ENCODE data around the genes MAT2A and GGCX.

- RRBS, result no CpG with 5 or more reads among the region's 2 CpGs
Measured at GRCh38 chr2:84969024-84969390, 2.0 kb upstream of the KCMF1 start.

- RRBS, result no CpG with 5 or more reads among the region's 13 CpGs
Measured at GRCh38 chr2:85215340-85216006, 82.3 kb downstream of the TCF7L1 start.

- RRBS, result 90% methylated on average over 6 of the region's 32 CpGs
Measured at GRCh38 chr2:85303916-85304796, 23.6 kb downstream of the TGOLN2 start.

DNA sequence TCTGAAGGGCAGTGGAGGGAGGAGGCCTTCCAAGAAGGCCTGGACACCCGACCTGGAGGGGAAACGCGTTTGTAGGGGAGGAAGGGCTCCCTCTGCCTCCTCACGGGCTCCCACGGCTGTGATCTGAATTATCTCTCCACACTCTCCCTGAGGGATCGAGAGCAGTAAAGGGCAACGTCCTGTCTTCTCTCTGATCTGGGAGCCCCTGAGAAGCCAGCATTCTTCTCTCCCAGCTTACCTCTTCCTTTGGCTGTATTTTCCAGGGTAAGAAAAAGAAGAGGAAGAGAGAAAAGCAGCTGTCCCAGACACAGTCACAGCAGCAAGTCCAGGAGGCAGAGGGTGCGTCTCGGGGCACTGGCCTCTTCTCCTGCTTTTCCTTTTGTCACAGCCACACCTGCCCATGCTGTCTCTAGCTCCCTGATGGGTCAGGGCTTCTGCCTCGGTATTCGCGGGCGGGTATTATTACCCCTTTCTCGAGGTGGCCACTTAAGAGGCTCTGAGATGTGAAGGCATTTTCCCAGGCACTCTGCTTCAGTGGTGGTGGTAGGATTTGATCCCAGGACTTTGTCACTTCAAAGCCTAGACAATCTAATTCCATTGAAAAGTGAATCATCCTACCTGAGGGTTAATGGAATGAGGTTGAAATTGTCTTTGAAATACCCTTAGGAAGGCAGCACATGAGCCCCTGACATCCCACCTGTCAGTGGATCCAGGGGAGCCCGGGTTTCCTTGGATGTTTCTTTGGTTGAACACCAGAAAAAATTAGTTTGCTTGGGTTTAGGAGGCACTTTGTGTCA is 20.2 kb downstream of the TGOLN2 start:
- RRBS, result no CpG with 5 or more reads among the region's 15 CpGs

DNA sequence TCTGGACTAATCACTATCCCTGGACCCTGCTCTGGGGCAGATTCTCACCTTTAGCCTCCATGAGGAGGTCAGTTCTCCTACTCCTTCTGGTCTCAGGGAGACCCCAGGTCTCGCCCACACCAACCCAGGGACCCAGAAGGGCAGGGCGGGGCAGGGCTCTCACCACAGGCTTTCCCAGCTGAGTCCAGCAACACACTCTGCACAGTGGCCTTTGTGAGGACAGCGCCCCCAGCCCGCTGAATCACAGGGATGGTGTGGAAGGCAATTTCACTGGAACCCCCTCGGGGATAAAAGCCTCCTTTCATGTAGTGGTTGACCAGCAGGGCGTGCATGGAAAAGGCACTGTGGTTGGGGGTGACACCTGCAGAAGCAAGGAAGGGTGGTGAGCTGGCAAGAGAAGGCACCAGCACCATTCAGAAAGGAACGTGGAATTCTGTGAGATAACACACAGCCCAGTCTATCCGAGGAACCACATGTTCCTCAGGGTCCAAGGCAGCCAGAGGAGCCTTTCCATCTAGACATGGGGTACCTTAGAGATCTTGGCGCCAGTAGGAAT is 5.0 kb downstream of the RETSAT start:
- RRBS, result no CpG with 5 or more reads among the region's 9 CpGs

DNA sequence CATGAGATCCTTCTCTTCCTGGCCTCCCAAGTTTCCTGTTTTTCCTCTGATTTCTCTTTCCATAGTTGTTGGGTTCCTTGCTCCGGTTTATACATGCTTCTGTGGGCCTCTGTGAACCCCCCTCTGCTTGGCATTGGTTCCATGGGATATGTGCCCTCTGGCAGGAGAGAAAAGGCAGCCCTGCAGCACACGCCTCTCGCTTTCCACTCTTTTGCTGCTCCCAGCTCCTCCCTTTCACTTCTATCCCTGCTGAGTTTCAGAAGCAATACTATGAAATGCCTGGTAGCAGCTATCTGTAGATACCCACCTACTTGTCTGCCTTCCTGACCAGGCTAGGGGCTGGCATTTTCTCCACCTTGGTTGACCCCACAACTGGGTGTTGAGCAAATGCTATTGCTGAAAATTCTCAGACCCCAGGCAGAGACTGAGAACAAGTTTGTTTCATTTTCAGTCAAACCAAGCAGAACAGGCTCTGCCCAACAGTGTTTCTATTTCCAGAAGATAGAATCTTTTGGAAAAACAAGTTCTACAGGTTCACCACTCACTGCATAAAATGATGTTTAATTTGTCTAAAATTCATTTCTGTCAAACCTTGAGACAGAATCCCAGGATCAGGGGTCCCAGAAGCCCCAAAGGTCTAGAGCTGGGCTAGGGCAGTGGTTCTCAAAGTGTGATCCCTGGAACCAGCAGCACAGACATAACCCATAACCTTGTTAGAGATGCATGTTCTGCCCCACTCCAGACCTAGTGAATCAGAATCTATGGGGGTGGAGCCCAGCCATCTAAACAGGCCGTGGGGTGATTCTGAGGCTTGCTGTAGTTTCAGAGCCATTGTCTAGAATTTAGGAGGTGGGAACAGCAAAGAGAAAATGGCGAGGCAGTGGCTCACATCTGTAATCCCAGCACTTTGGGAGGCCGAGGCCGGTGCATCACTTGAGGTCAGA is 13.3 kb downstream of the CAPG start:
- RRBS, result no CpG with 5 or more reads among the region's 7 CpGs

DNA sequence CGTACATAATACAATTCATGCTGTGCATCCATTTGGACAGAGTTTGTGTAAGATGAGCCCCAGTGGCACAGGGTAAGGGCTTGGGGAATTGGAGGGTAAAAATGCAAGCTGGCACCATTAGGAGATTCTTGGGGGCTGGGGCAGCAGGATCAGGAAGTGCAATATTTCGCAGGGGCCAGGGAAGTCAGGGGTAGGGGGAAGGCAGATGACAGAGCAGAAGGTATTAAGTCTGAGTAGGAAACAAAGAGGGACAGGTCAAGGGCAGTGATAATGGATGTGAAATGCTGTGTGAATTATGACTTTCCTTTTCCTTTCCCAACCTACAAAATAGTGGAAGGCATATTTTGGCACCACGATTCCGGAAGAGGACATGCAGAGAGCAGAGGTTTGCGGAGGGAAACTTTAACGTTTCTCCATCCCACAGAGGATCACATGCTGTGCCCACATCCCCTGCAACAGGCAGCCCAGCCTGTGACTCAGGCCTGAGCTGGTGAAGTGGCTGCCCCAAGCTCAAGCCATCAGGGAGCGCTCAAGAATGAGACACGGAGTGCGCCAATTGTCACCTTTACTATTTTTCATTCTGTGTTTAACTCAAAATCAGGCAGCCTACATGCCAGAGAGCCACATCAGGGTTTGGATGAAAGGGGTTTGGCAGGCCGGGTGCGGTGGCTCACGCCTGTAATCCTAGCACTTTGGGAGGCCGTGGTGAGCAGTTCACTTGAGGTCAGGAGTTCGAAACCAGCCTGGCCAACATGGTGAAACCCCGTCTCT is 4.6 kb downstream of the CAPG start:
- RRBS, result no CpG with 5 or more reads among the region's 15 CpGs

DNA sequence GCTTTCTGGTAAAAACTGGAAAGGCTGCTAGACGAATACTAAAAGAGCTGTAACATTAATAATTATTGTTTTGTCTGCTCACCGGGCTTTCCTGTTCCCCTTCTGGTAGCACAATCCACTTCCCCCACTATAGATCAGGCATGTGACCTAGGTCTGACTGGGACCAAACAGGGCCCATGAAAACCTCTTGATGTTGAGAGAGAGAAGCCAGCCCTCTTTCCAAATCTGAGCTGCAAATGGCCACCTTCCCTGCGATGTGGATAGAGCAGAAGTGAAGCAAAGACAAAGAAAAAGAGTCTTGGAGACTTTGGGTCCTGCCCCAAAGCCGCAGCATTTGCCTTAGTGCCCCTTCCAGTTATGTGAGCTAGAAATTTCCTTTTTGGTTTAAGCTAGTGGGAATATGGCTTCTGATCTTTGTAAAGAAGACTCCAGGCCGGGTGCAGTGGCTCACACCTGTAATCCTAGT is 23.4 kb downstream of the SH2D6 start:
- RRBS, result no CpG with 5 or more reads among the region's 5 CpGs

DNA sequence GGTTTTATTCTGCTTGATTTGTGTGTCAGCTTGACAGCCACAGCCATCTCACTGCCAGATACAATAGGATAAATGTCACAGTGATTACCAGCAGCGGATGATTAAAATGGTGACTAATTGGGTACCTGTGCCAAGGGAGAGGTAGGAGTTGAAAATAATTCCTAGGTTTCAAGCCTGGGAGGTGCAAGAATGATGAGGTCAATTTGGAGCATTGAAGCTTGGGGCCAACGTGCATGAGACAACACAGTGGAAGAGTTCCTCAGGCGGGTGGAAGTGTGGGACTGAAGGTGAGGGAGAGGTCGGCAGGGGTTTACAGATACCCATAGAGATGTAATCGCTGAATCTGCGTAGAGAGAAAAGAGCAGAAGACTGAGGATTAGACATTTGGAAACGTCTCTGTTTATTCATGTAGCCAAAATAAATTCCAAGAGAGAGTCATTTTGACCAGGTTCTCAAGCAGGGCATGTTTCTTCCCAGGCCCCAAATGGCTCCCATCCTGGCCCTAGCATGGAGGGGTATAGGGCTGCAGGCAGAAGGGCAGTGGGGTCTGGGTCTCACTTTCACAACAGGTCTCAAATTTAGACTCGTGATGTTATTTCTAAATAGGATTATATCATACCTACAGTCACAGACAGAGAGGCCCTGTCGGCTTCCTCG is 39.6 kb downstream of the SH2D6 start:
- RRBS, result no CpG with 5 or more reads among the region's 10 CpGs

DNA sequence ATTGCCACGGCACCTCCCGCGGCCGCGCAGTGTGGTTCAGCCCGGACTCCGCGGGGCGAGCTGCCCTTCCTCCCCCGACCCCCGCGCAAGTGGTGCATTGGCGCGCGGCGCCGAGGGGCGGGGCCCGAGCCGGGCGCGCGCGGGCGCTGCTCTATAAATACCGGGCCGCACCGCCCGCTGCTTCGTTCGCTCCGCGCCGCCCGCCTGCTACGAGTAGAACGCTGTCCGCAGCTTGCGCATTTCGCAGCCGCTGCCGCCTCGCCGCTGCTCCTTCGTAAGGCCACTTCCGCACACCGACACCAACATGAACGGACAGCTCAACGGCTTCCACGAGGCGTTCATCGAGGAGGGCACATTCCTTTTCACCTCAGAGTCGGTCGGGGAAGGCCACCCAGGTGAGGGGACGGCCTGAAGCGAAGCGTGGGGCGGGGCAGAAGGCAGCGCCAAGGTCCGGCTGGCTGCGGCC is at the start of gene MAT2A:
Gene MAT2A (plus strand): TSS at position 185 of the 466 bp plus-strand sequence.
- RRBS, result under 1% methylated on average over 18 of the region's 61 CpGs

GRCh38 chr2:85540212-85540869 is 1.4 kb downstream of the MAT2A start:
- RRBS, result no CpG with 5 or more reads among the region's 9 CpGs

DNA sequence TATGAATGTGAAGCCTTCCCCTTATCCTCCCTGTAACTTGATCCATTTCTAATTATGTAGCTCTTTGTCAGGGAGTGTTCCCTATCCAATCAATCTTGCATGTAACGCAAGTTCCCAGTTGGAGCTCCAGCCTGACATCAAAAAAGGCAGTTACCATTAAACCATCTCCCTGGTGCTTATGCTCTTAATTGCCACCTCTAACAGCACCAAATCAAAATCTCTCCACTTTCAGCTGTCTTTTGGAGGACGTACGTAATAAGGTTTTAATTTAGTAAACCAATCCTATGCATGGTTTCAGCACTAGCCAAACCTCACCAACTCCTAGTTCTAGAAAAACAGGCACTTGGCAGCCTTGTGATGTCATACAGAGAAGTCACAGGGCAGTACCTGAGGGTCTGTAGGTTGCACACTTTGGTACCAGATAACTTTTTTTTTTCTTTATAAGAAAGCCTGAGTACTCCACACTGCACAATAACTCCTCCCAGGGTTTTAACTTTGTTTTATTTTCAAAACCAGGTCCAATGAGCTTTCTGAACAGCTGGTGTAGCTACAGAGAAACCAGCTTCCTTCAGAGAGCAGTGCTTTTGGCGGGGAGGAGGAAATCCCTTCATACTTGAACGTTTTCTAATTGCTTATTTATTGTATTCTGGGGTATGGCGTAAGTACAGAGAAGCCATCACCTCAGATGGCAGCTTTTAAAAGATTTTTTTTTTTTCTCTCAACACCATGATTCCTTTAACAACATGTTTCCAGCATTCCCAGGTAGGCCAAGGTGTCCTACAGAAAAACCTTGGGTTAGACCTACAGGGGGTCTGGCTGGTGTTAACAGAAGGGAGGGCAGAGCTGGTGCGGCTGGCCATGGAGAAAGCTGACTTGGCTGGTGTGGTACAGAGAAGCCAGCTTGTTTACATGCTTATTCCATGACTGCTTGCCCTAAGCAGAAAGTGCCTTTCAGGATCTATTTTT is 5.6 kb downstream of the MAT2A start:
- RRBS, result no CpG with 5 or more reads among the region's 7 CpGs

GRCh38 chr2:85561370-85562193 is at the start of gene GGCX:
TSS of gene GGCX (minus strand) at chr2:85561493.
- RRBS, result 1% methylated on average over 5 of the region's 55 CpGs

DNA sequence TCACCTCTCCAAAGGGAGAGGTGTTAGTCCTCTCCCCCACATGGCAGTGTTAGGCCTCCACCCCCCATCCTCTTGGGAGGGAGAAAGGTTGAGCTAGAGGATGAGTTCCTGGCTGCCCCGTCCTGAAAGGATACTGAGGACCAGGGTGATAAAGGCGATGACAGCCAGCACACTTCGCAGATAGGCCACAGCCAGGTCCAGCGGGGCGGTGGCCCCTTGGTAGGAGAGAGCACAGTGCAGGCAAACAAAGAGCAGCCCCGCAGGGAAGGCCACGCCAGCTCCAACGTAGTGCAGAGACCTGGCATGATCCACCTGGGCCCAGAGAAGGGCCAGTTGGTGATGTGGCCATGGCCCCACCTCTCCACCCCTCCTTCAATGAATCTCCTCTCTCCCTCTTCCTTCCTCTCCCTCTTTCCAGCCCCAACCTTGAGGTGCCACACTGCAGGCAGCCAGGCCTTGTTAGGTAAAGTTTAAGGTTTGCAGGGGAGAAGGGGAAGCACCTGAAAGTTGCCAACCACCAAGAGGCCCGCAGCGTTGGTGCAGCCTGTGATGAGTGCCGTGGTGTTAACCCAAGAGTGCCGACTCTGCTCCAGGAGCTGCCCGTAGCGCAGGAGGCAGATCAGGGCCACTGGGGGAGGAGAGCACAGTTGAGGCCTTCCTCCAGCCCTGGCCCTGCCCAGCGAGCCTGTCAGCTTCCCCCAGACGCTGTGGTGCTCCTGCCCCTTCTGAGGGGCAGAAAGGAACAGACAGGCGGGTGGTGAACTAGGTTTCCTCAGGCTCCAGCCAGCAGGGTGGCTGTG is 2.9 kb downstream of the TMEM150A start:
- RRBS, result no CpG with 5 or more reads among the region's 17 CpGs

DNA sequence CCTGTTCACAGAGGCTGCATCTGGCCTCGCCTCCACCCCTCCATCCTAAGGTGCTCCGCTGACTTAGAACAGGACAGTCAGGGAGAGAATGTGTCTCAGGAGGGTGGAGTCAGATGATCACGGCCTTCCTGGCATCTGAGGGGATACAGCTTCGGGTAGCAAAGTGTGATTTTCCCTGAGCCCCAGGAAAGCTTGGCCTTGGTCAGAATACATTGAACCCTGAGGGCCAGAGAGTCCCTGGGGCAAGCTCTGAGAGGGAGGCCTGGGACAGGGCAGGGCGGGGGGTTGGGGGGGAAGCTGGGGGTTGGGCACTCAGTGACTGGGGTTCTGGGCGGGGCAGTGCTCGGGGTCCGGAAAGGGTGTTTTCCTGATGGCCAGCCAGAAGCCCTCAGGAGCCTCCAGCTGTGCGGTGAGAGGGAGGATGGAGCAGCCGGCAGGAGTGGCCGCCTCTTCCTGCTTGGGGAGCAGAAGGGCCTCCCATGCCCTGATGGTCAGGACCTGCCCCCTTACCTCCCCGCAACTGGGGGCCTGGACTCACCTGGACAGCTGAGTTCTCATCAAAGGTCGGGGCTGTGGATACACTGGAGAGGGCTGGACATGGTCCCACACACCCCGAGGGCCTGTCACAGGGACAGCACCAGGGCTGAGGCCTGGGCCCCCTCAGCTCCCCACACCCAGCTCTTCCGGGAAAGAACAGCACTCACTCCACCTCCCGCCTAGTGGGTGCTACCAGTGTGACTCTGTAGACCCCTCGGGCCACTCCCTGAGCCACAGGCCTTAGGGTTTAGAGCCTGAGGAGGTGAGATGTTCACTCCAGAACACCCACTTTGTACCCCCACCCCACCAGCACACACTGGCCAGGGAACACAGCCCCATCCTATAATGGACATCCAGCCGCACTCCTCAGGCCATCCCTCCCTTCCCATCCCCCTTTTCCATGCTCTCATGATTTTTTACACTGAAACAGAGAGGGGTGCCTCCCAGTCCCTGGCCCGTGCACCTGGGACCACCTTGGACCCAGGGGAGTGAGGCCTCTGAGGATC is 6.8 kb downstream of the SFTPB start:
- RRBS, result 72% methylated on average over 3 of the region's 19 CpGs

- RRBS, result no CpG with 5 or more reads among the region's 4 CpGs
Measured at GRCh38 chr2:85737368-85737878, 16.4 kb upstream of the ATOH8 start.

DNA sequence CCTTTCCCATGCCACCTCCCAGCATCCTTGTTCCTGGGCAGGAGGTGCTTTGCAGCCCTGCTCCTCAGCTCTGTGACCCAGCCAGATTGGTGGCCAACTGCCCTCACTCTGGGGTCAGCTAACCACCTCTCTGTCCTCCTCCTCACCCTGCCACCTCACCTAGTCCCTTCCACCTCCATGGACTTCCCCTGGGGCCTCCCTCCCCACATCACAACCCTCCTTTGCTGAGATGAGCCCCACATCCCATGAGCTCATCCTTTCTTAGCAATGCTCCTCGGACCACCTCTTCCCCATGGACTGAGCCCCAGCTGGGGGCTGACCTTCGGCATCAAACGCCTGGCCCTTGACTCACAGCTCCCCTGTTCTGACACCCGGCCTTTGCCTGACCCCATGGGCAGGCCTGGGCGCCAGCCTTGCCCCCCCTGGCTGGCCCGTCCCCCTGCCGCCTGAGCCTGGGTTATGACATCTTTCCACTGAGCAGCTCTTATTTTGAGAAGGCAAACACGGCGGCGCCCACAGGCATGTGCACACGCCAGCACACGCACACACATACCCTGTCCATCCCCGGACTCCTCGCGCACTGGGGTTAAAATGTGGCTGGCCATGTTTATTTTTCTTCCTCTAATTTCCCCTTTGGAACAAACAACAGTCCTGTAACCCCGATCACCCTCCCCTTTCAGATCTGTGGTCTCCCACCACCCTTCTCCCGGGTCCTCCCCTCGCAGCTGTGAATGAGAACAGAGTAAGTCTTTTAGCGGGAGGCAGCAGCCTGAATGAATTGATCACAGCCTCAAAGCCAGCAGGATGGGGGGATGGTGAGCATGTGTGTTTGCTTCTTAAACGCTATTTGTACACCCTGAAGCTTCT is 12.0 kb upstream of the ATOH8 start:
- RRBS, result no CpG with 5 or more reads among the region's 20 CpGs

DNA sequence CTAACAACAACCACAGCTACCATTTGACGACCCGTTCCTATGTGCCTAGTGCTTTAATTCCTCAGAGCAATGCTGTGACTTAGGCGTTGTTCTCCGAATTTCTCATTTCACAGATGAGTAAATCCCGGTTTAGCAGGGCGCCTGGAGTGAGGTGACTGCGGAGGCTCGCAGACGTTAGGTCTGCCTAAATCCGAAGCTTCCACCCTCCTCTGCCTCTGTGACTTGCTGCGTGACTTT is 820 bp upstream of the ATOH8 start:
- RRBS, result no CpG with 5 or more reads among the region's 11 CpGs

- RRBS, result no CpG with 5 or more reads among the region's 10 CpGs
Measured at GRCh38 chr2:85756848-85757848, 3.4 kb downstream of the ATOH8 start.

- RRBS, result no CpG with 5 or more reads among the region's 7 CpGs
Measured at GRCh38 chr2:85766308-85766680, 12.5 kb downstream of the ATOH8 start.